OCI-LY7 (cell line): ENCODE results near the genes ARPC2, AAMP and USP37.

DNA sequence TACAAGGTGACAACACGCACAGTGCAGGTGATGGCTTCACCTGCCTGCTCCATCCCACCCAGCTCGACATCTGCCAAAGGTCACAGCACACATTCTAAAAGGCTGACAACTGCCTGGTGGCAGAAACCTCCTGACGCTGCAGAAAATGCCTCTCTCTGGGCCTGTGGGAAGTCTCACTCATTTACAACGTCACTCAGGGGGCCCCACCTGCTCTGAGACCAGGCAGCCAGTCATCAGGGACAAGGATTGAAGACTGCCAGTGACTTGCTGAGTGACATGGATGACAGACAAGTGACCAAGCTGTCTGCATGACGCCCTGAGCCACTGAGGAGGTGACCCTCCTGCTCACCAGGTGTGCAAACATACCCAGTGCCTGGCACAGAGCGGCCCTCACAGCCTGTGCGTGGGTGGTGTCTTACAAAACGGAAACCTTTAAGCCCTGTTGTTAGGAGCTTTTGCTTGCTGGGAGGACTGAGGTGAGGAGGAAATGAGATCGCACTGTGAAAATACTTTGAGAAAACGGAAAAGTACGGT is 392.4 kb downstream of the TNS1 start:
- PRO-cap, result no peak
- RAMPAGE, long total RNA, result no peak

- PRO-cap, result no peak
- RAMPAGE, long total RNA, result no peak
Observed at GRCh38 chr2:217801673-217802186, 201.1 kb downstream of the TNS1 start.

- PRO-cap, result no peak
- RAMPAGE, long total RNA, result no peak
Observed at GRCh38 chr2:217808479-217808943, 194.3 kb downstream of the TNS1 start.

DNA sequence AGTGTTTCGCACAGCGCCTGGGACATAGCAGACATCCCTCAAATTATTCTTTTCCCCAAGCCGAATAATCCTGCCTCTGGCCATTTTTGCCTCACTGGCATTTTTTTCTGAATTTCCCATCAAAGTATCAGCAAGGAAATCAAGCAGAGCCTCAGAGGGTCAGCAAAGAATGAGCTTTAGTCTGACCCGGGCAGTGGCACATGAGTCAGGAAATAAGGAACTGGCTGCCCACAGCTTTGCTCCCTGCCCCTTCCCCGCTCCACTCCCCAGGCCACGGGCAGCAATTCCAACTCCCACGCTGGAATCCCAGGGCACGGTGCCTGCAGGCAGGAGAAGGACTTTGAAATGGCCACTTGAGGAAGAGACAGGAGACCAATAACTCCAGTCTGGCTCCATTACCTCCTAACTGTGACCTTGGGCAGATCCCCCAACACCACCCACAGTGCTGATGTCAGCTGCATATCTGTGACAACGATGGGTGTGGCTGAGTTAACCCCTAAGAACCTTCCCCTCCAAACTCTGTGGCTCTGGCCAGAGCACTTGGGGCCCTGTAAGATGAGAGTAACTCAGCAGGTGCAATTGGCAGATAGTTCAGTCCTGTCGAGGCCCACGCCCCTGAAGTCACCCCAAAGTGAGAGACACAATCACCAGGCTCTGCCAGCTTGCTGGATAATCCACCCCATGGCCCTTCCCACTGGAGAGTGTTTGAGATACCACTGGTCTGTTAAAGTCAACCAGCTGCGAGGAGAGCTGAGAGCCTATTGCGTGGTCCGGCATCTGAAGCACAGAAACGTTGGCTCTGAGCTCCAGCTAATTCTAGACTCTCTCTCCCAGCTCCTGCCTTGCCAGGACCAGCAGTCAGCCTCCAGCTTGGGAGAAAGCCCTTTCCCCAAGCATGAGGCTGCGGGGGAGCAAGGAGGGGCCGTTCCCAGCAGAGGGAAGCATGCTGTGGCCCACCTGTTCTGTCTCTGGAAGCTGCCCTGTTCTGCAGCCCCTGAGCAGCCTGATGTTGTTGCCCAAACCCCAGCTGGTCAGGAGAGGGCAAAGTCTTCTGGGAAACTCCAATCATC is 175.2 kb downstream of the TNS1 start:
- PRO-cap, result no peak
- RAMPAGE, long total RNA, result no peak

GRCh38 chr2:217856717-217857581 is 145.8 kb downstream of the TNS1 start:
- PRO-cap, result no peak
- RAMPAGE, long total RNA, result no peak

- PRO-cap, result no peak
- RAMPAGE, long total RNA, result no peak
Observed at GRCh38 chr2:217903427-217904698, 98.9 kb downstream of the TNS1 start.

DNA sequence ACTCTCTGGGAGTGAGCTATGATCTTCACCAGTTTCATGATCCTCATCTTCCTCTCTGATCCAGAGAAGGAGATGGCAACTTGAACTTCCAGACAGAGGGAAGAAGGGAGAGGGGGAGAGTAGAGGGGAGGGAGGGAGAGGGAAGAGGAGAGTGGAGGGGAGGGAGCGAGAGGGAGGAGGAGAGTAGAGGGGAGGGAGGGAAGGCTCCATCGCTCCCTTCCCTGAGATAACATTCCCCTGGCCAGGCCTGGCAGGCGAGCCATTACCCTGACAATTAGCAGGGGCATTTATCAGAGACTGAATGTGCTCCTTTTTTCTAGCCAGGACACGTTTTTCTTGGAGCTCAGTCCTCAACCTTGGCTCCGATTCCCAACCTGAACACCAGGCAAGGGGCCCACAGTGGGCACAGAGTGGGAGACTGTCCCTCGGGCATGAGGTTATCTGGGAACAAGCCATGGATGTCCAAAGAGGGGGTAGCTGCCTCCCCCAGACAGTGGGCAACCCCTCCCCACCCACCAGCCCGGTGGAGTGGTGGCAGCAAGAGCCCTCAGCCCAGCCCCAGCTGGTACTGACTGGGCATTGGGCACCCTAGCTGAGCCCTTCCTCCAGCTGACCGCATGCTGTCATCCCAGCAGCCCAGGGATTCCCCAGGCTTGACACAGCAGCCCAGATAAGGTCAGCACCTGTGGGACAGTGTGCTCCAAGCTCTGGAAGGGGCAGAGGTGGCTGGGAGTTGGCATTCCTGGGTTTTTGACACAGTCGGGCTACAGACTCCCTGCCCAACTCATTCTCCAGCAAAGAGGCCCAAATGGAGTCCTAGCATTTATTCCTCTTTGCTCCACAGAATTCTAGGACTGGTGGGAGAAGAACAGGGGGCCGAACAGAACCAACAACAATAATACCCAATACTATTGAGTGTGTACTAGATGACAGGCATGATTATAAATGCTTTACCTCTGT is 81.7 kb downstream of the TNS1 start:
- PRO-cap, result no peak
- RAMPAGE, long total RNA, result no peak

DNA sequence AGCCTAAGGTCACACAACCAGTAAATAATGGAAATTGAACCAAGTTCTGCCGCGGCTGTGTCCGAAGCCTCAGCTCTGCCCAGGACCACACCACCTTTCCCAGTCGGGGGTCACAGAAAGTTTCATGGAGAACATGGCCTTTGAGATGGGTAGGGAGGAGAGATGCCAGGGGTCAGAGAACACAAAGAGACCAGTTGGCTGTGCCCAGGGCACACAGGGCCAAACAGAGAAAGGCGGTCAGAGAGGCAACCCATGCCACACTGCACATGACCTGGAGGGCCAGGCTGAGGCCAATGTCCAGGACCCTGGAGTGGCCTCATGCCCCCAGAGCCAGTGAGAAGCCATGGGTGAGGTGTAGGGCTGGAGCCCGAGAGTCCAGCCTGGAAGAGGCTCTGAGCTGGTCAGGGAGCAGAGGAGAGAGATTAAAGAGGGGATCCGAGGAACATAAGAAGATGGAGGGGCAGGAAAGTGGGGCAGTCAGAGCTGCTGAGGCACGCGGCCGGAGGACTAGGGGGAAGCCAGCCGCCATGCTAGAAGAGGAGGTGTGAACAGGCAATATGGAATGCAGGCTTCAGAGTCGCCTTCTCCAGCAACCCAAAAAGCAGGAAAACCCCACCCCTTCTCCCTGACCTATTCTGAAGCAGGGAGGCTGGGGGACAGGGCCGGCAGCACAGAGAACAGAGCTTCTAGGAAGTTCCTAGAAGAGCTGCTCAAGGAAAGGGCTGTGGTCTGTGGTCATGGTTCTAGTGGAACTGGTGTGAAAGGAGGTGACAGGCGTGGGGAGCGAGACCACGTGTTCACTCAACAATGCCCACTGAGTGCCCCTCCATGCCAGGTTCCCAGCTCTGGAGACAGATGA is 72.3 kb downstream of the TNS1 start:
- PRO-cap, result no peak
- RAMPAGE, long total RNA, result no peak

DNA sequence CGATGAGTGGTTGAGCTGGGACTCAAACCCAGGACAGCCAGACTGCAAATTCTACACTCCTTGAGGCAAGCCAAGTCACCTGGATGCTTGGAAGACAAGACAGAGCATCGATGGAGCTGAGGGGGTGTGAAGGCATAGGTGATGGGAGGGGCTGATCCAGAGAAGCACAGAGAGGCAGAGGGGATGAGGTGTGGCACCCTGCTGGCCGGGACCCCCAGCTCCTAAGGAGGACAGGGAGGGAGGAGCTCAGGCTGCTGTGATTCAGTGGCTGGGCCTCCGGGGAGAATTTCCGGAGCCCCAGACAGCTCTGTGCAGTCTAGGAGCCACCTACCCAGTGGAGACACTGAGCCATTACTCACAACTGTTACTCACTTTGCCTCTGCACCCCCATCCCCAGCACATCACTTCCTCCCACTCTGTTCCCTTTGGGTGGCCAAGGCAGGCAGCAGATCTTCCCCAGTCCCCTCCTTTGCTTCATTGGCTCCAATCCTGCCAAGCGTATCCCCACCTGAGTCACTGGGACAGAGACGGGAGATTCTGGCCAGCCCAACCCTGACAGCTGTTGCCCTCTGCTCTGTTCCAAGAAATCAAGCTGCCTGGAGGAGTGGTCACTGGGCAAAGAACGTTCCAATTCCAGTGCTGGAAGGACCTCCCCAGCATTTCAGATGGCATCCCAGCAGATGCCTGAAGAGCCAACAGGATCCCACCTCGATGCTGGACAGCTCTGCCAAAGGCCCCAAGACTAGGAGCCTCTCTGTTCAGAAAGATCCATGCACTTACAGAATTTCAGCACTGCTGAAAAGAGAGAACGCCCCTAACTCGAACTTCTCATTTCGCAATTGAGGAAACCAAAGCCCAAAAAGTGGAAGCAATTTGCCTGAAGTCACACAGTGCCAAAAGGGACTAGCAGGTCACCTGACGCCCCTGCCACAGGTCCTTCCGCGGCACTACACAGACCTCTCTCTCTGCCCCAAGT is 68.4 kb downstream of the TNS1 start:
- PRO-cap, result no peak
- RAMPAGE, long total RNA, result no peak

DNA sequence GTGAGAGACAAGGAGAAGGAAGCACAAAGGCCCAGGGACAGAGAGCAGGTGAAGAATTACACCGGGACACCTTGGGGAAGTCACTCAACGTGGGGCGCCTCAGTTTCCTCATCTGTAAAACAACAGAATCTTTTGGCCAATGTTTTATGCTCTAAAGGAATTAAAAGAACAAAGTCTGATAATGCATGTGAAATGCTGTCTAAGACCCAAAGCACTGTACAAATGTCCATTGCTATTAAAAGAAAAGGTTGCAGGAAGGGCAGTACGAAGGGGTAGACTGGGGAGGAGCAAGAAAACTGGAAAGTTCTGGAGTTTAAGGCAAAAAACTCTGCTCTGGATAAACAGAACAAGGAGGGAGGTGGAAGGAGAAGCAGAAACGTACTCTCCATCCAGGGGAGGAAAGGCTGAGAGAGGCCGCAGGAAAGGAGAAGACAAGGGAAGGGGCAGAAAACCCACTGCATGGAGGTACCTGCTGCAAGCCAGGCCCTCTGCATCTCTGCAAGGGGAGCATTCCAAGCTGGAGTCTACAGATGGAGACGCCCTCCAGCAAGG is 25.8 kb downstream of the TNS1 start:
- PRO-cap, result no peak
- RAMPAGE, long total RNA, result no peak

GRCh38 chr2:217992995-217993639 is 9.7 kb downstream of the TNS1 start:
- PRO-cap, result no peak
- RAMPAGE, long total RNA, result no peak

- PRO-cap, result no peak
- RAMPAGE, long total RNA, result no peak
Observed at GRCh38 chr2:218180552-218181076, 13.9 kb upstream of the CXCR1 start.

DNA sequence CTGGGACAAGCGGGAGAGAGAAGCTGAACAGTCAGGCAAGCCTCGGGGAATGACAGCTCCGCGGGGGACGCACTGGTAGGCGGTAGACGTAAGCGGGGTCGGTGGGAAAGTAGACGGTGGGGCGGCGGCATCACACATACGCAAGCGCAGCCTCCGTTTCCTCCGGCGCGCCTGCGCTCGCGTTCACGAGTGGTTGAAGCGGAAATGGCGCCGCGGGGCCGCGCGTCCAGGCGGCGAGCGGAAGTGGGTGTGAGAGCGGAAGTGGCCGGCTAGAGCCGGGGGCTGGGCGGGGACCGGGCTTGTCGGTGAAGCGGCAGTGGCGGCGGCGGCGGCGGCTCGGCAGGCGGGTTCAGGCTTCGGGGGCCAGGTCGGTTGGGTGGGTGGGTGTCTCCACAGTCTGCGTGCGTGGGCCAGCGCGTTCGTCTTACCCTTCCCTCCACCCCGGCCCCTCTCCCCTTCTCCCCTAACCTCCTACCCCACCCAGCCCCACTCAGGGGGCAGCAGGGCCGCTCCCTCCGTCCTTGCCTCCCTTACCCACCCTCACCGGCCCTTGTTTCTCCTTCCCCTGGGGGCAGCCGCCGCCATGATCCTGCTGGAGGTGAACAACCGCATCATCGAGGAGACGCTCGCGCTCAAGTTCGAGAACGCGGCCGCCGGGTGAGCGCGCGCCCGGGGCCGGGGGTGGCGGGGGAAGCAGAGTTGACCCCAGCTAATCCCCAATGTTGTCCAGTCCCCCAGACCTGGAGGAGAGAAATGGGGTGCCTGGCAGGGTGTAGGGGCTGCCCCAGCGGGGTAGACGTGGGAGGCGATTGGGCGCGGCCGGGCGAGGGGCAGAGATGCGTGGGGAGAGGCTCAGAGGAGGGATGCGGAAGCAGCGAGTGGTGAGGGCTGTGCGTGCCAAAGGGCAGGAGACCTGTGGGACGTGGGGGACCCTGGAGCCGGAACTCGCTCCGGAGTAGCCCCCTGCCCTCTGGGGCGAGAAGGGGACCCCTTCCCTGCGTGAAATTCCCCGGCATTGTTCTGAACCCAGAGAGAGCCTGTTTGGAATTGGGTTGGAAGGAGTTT is at the start of gene ARPC2:
TSS of gene ARPC2 (plus strand) at position 302 of the 1,065 bp plus-strand sequence.
- PRO-cap, result bidirectional peak, plus-strand start at position 316 of the sequence, minus-strand start at position 187 of the sequence; bidirectional peak, plus-strand start at position 635 of the sequence, minus-strand start at position 585 of the sequence; bidirectional peak, plus-strand start at position 877 of the sequence, minus-strand start at position 880 of the sequence
- RAMPAGE, long total RNA, result no peak

DNA sequence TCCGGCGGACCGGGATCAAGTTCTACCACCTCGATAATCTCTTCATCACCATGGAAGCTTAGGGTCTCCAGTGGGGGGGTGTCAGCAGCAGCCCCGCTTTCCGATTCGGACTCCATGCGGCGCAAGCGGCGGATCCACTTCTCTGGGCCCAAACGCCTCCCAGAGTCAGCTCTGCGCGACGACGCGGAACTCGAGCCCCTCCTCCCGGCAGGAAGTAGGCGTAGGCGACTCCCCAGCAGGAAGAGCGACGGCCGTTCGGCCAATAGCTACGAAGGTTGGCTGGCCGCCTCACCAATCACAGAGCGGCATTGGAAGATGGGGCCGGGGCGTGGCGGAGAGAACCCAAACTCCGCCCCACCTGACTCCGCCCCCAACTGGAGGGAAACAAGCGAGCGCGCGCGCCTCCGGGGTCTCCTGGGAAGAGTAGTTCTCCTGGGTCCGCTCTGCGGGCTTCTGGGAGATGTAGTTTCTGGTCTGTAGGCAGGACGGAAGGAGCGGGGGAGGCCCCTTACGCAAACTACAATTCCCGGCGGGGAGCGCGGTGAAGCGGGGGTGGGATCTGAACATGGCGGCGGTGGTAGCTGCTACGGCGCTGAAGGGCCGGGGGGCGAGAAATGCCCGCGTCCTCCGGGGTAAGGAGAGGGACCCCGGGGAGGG is at the start of gene AAMP:
TSS of gene AAMP (minus strand) at position 167 of the 657 bp plus-strand sequence.
- PRO-cap, result bidirectional peak, plus-strand start at position 544 of the sequence, minus-strand start at position 167 of the sequence
- RAMPAGE, long total RNA, result start-site peak on the minus strand centred at position 175 of the sequence, 36 bp wide, 477 and 145 reads in 2 replicates; start-site peak on the plus strand centred at position 555 of the sequence, 28 bp wide, 915 and 218 reads in 2 replicates

DNA sequence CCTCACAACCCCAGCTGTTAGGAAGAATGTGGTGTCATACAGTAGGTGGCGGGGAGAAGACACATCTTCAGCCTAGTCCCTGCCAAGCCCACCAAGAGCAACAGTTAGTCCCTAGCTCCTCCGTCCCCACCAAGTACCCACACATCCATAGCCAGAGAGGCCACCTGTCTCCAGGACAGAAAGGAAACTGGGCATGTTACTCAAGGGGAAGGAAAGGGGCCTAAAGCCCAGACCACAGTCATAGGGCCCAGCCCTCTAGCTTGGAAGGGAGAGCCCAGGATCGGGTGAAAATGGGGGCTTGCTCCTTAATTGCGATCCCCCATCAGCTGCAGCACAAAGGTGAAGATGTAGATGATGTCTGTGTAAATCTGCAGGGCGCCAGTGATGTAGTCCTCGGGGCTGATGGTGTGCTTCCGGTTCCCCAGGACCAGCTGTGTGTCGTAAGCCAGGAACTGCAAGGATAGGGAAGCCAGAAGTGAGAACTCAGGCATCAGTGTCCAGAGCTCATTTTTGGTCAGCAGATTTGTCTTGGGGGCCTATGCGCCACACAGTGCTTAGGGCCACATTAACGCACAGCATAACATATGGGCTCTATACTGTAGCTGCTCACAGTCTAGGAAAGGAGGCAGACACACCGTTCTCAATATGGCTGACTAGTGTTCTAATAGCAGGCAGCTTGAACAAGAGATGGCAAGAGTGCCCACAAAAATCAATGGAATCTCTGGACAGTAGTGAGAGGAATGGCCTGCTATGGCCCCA is 5.0 kb downstream of the PNKD start:
- PRO-cap, result no peak
- RAMPAGE, long total RNA, result no peak

DNA sequence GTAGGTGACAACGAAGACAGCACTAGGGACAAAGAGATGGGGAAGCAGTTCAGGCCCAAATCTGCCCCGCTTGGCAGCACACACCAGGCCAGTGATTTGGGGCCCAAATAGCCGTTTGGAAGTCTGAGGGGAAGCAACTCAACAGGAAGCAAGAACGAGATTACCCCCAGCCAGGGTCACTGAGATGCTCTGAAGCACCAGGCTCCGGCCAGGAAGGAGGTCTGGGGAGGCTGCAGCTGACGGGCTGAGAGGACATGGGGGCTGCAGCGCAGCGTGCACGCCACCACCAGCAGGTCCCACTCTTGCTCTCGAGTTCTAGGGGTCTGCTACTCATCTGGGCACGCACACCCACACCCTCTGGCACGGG is 8.2 kb downstream of the PNKD start:
- PRO-cap, result no peak
- RAMPAGE, long total RNA, result no peak

GRCh38 chr2:218429241-218429775 is 10.4 kb downstream of the VIL1 start:
- PRO-cap, result no peak
- RAMPAGE, long total RNA, result no peak

- PRO-cap, result bidirectional peak, plus-strand start at chr2:218568087, minus-strand start at chr2:218567992; bidirectional peak, plus-strand start at chr2:218568551, minus-strand start at chr2:218568361
- RAMPAGE, long total RNA, result start-site peak on the minus strand at chr2:218568307-218568363, 145 and 49 reads in 2 replicates
Observed at GRCh38 chr2:218567683-218568398, at the start of gene USP37. Gene USP37, minus strand, starts transcription at chr2:218568351.

GRCh38 chr2:218757857-218758373 is 24.0 kb upstream of the CYP27A1 start:
- PRO-cap, result no peak
- RAMPAGE, long total RNA, result no peak

DNA sequence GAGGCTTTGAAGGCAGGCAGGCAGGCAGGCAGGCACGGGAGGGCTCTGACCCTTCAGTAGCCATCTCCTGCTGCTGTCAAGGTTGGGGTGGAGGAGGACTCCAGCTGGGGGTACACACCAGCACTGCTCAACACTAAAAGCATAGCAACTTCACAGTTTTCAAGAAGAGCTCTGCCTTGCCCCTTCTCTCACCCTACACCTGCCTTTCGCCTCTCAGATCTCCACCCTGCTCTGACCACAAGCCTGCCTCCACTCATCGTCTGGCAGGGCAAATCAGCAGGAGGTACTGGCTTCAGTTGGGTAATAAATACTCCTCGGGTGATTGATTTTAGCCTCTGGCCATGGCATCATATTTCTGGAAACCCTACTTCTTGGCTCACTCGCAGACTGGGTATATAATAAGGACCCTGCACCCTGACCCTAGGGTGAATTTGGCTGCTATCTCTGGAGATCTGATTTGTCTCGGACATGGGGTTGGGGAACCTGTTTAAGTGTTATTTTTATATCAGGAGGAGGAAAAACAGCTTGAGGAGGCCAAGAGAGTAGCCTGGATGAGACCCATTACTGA is 24.9 kb upstream of the WNT6 start:
- PRO-cap, result no peak
- RAMPAGE, long total RNA, result no peak